H7 (cell line): ENCODE results near the gene MRPS6.

DNA sequence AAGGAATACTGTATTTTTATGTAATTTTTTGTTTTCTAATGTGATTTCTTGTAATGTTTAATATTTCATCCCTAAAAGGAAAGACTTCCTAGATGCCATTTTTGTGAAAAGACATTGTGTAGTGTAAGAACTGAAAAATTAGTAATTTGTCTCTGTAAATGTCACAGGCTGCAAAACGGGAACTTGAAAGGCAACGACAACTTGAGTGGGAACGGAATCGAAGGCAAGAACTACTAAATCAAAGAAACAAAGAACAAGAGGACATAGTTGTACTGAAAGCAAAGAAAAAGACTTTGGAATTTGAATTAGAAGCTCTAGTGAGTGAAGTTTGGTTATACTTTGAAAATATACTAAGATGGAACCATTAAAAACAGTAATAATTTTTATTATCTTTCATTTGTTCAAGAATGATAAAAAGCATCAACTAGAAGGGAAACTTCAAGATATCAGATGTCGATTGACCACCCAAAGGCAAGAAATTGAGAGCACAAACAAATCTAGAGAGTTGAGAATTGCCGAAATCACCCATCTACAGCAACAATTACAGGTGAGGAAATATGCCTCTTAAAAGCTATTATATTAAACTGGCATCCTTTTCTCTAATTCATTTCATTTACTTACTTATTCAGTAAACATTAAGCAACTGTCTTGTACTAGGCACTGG lies 132.4 kb downstream of the ITSN1 start:
- RAMPAGE, long total RNA: no peak

GRCh38 chr21:33814928-33815379 lies 100.7 kb downstream of the ATP5PO start:
- RAMPAGE, long total RNA: no peak

GRCh38 chr21:33824490-33825035 lies 91.0 kb downstream of the ATP5PO start:
- RAMPAGE, long total RNA: no peak

DNA sequence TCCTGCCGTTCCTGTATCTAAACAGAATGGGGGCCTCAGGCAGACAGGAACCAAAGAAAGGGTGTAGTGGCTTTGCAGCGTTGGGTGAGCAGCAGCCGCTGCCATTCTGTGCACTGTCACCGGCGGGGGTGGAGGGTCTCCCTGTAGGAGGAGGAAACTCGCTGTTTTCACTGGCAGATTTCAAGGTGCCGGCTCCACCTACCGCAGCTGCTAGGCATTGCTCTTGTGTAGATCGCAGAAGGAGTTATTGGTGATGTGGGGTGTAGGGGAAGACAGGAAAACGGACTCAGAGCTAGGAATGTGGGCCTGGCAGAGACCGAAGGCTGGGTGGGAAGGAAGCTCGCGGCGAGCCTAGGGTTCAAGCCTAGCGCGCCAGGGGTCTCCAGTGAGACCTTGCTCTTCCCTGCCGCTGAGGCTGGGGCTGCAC lies 20.8 kb downstream of the ATP5PO start:
- RAMPAGE, long total RNA: no peak

DNA sequence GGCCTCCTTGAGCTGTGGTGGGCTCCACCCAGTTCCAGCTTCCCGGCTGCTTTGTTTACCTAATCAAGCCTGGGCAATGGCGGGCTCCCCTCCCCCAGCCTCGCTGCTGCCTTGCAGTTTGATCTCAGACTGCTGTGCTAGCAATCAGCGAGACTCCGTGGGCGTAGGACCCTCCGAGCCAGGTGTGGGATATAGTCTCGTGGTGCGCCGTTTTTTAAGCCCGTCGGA lies 15.4 kb upstream of the ATP5PO start:
- RAMPAGE, long total RNA: start-site peak on the plus strand centred at position 80 of the sequence, 36 bp wide, 21 reads

DNA sequence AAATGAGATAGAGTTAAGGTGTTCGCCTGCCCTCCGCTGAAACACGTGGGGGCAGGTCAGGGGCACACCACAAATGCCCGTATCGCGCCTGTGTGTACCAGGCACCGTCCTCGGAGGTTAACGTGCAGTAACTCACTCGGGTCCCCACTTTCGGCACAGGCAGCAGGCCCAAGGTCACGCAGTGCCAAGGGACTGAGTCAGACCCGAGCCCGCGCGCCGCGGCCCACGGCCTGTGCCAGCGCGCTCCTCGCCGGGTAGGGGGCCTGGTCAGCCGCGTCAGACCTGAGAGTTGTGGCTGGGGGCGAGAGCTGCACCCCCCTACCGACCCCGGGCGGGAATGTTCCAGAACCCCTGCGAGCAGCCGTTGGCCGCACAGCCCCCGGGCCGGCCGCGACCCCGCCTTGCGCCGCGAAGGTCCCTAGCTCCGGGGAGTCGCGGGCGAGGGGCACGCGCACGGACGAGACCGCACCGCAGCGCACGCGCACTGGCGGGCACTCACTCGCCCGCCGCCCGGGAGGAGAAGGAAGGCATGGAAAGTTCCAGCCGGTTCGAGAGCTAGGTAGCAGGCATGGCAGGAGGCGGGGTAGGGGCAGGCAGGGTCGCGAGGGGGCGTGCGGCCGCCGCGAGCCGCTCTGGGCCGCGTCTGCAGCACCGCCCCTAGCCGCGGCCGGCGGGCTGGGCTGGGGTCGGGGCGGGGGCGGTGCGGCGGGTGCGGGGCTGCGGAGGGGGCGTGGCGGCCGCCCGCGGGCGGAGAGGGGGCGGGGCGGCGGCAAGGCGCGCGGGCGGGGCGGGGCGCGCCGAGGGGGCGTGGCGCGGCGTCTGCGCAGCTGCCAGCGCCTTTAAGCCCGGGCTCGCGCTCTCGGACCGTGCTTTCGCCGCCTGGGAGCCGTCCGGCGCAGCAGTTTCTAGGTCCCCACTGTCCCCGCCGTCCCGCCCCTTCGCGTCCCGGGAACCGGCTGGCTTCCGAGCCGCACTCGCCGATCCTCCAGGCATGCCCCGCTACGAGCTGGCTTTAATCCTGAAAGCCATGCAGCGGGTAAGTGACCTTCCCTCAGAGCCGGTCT lies at the start of gene MRPS6:
Gene MRPS6 (plus strand): TSS at position 869 of the 1,064 bp plus-strand sequence.
- RAMPAGE, long total RNA: start-site peak on the plus strand centred at position 872 of the sequence, 7 bp wide, 255 reads

- RAMPAGE, long total RNA: no peak
Measured at GRCh38 chr21:34200856-34201796, 127.7 kb downstream of the MRPS6 start.

- RAMPAGE, long total RNA: no peak
Measured at GRCh38 chr21:34333356-34333742, 30.5 kb upstream of the KCNE2 start.

GRCh38 chr21:34345933-34346455 lies 17.8 kb upstream of the KCNE2 start:
- RAMPAGE, long total RNA: no peak

GRCh38 chr21:34523010-34523902 lies 11.2 kb upstream of the KCNE1 start:
- RAMPAGE, long total RNA: no peak

- RAMPAGE, long total RNA: no peak
Measured at GRCh38 chr21:34531414-34531777, 19.4 kb upstream of the KCNE1 start.

DNA sequence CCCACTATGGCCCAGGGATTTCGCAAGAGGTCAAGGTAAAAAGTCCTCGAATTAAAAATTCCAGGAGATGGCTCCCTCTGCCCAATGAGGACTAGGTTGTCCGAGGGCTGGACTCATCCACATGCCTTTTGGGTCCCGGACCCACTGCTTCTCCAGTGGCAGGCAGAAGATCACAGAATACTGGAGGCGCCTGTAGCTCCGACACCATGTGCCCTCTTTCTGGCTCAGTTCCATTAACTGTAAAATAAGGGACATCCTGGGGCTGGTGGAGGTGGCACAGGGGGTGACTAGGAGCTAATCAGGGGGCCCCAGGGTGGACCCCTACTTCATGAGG lies 42.8 kb downstream of the RCAN1 start:
- RAMPAGE, long total RNA: no peak

- RAMPAGE, long total RNA: no peak
Measured at GRCh38 chr21:34575898-34576611, 38.9 kb downstream of the RCAN1 start.

DNA sequence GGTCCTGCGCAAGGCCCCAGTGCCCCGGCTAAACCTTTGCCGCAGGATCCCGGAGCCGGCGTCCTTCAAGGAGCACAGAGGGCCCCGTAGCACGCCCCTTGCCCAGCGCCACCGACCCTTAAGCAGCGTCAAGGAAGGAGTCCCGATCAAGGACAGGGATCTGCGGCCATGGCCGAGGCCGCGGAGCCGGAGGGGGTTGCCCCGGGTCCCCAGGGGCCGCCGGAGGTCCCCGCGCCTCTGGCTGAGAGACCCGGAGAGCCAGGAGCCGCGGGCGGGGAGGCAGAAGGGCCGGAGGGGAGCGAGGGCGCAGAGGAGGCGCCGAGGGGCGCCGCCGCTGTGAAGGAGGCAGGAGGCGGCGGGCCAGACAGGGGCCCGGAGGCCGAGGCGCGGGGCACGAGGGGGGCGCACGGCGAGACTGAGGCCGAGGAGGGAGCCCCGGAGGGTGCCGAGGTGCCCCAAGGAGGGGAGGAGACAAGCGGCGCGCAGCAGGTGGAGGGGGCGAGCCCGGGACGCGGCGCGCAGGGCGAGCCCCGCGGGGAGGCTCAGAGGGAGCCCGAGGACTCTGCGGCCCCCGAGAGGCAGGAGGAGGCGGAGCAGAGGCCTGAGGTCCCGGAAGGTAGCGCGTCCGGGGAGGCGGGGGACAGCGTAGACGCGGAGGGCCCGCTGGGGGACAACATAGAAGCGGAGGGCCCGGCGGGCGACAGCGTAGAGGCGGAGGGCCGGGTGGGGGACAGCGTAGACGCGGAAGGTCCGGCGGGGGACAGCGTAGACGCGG lies 614 bp downstream of the CLIC6 start:
- RAMPAGE, long total RNA: no peak

GRCh38 chr21:34790101-34790892 lies 121.5 kb downstream of the CLIC6 start:
- RAMPAGE, long total RNA: no peak

- RAMPAGE, long total RNA: no peak
Measured at GRCh38 chr21:34796286-34796778, 127.5 kb downstream of the CLIC6 start.

GRCh38 chr21:34811122-34812165 lies 142.7 kb downstream of the CLIC6 start:
- RAMPAGE, long total RNA: no peak

DNA sequence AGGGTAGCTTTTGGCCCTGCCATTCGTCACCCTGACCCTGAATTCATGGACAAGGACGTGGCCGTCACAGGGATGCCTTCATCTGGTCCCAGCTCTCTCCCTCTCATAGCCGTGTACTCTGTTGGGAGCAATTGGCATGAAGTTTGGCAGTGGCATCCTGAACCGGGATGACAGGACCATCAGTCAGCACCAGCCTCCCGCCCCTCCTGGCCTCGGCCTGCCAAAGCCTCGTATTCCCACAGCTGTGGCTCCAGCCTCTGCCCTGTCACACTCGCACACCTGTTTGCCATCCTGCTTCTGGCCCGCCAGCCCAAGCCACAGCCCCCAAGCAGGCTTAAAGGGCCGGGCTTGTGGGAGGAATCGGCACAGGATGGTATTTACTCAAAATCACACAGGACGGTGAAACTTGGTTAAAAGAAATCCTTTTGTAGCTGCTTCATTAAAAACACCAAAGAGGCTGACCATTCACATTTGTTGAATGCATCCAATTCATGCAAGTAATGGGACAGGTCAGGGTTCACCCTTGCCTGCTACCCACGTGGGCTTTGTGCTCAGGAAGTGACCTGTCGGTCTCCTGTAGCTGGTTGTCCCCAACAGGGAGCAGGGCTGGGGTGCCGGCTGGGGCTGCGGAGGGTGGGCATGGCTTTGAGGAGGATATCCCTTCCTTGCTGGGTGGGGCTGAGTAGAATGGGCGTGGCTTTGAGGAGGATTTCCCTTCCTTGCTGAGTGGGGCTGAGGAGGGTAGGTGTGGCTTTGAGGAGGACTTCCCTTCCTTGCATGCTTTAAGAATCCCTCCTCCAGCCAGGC lies 151.0 kb downstream of the CLIC6 start:
- RAMPAGE, long total RNA: no peak

DNA sequence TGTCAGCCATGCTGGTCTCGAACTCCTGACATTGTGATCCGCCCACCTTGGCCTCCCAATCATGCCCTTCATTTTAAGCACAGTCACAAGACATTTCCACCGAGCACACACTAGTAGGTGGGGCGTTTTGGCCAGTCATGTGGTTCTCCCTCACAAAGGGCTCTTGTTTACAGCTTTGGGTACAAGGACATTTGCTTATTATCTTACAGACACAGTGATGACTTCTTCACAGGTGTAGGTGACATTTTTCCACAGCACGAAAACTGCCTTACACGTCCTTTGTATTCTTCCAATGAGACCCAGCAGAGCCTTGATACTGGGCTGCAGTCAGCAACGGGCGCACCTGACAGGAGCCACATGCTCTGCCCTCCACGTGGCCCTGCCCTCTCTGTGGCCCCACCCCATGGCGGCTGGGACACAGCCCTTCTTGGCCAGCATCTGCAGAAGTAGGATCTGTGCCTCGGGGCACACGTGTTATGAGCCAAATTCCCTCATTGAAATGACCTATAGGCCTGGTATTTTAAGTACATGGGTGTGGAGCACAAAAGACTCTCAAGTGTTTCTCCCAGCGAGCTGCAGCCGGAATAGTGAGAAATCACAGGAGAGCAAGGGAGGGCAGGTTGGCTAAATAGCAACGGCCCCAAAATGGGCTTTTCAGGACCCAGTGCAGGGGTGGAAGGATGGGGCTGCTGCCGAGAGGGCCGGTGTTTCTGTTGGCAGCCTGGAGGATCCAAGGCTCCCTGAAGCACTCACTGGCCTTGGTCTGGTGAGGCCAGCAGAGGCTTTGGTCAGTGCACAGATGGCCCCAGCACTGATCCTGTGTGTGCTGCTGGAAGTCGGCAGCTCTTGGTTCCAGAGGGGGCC lies 185.1 kb downstream of the RUNX1 start:
- RAMPAGE, long total RNA: no peak

DNA sequence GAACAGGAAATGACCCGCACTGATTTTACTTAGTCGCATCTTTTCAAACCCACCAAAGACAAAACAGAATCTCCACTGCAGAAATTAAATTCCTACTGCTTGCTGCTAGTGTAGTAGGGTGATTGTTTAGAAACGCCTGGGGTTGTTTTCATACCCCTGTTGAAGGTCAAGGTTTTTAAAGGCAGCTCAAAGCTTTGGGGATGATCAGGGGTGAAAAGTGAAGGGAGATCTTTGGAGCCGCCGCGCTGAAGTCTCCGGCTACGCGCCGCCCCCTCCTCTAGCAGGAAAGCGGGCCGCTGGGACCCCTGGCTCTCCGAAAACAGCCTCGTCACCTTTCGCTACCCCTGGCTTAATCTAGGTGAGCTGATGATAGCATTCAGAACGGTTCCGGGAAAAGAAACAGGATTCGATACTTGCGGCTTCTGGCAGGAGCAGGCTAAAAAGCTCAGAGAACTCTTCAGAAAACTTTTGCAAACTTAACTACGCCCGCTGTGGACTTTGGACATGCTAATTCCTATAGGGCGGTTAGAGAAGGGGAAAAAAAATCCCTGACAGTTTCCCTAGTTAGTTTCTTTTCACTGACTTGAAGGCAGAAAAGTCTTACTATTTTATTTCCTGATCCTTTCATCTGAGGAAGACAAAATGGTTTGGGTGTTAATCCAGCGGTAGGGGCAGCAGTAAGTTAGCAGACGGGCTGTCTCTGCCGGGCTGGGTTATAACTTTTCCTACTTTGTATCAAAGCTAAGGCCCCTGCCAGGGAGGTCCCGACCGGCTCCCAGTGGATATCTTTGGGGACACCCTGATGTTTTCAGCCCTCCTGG lies 163.1 kb downstream of the RUNX1 start:
- RAMPAGE, long total RNA: no peak